Ureter (tissue), 1 donor: ENCODE measurements around the genes DPEP2 and DUS2.

DNA sequence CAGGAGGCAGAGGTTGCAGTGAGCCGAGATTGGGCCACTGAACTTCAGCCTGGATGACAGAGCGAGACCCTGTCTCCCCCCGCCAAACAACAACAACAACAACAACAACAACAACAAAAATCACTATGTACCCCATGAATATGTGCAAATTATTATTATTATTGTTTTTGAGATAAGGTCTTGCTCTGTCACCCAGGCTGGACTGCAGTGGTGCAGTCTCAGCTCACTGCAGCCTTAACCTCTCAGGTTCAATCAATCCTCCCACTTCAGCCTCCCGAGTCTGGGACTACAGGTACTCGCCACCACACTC, 3.4 kb downstream of the DPEP2 start:
- PRO-cap, result no peak

DNA sequence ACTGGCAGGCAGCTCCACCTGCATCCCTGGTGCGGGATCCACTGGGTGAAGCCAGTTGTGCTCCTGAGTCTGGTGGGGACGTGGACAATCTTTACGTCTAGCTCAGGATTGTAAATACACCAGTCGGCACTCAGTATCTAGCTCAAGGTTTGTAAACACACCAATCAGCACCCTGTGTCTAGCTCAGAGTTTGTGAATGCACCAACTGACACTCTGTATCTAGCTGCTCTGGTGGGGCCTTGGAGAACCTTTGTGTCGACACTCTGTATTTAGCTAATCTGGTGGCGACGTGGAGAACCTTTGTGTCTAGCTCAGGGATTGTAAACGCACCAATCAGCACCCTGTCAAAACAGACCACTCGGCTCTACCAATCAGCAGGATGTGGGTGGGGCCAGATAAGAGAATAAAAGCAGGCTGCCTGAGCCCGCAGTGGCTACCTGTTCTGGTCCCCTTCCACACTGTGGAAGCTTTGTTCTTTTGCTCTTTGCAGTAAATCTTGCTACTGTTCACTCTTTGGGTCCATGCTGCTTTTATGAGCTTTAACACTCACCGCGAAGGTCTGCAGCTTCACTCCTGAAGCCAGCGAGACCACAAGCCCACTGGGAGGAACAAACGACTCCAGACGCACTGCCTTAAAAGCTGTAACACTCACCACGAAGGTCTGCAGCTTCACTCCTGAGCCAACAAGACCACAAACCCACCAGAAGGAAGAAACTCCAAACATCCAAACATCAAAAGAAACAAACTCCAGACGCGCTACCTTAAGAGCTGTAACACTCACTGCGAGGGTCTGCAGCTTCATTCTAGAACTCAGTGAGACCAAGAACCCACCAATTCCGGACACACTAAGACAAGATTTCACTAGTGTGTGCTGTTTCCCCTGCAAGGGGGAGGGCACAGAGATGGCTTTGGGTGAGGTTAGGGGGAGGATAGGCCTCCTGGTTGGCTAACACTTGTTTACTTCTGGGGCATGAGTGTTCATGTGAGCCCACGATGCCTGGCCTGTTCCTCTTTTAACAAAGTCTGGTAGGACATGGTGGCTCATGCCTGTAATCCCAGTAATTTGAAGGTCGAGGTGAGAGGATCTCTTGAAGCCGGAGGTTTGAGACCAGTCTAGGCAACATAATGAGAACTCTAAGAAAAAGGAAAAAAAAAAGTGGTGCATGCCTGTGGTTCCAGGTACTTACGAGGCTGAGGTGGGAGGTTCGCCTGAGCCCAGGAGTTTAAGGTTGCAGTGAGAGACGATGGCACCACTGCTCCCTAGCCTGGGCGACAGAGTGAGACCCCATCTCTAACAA, at the start of gene DPEP2:
Gene DPEP2 (minus strand): TSS at position 870 of the 1,298 bp plus-strand sequence.
- PRO-cap, result unidirectional peak, plus-strand start at position 432 of the sequence

DNA sequence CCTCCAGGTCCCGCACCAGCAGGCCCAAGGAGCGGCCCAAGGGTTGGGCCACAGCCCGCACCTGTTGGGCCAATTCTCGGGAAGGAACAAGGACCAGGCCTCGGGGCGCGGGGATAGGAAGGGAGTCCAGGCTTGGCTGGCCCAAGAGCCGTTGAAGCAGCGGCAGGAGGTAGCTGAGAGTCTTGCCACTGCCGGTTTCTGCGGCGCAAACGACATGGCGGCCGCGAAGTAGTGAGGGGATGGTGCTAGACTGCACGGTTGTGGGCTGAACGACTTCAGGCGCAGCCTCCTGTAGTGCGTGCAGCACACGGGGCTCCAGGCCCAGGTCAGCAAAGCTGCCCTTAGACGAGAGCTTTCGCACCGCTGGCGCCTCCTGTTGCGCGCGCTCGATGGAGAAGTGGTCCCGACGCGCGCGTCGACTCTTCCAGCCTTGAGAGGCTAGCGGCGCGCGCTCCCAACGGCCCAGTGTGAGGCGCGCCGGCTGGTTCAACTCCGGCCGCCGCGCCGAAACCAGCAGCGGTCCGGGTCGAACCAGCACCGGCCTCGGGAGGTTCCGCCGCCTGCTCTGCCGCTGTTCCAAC, 454 bp downstream of the DDX28 start:
- PRO-cap, result no peak

DNA sequence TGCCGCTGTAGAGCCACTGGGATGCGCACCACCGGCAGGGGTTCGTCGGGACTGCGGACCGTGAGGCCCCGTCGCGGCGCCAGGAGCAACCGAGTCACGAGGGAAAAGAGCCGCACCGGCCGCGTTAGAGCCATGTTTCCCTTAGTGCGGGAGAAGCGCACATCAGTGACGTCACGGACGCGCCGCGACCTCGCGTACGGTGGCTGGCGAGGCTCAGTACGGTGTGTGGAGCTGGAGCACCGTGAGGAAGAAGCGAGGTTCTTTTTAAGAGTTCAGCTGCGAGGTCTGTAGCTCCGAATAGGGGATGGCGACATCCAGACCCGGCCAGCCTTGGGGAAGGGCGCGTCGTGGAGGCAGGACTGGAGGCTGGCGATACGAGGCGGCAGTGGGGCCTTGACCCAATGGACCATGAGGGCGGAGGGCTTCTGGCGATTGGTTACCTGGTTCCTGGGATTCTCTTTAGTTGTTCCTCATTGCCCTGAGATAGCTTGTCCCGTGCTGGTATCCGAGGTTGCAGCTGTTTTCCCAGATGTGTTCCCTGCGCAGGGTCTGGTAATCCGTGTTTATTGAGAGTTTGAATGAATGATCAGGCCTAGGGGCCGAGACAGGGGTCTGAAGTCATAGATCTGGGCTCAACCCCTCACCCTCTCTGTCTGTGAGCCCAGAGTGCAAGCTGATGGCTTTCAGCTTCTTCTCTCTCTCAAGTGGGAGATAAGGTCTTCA, at the start of gene DUS2:
Gene DUS2 (plus strand): TSS at position 216 of the 723 bp plus-strand sequence.
- PRO-cap, result bidirectional peak, plus-strand start at position 197 of the sequence, minus-strand start at position 143 of the sequence

GRCh38 chr16:68065686-68066260, 19.4 kb upstream of the NFATC3 start:
- PRO-cap, result no peak

GRCh38 chr16:68072280-68072949, 12.8 kb upstream of the NFATC3 start:
- PRO-cap, result no peak

DNA sequence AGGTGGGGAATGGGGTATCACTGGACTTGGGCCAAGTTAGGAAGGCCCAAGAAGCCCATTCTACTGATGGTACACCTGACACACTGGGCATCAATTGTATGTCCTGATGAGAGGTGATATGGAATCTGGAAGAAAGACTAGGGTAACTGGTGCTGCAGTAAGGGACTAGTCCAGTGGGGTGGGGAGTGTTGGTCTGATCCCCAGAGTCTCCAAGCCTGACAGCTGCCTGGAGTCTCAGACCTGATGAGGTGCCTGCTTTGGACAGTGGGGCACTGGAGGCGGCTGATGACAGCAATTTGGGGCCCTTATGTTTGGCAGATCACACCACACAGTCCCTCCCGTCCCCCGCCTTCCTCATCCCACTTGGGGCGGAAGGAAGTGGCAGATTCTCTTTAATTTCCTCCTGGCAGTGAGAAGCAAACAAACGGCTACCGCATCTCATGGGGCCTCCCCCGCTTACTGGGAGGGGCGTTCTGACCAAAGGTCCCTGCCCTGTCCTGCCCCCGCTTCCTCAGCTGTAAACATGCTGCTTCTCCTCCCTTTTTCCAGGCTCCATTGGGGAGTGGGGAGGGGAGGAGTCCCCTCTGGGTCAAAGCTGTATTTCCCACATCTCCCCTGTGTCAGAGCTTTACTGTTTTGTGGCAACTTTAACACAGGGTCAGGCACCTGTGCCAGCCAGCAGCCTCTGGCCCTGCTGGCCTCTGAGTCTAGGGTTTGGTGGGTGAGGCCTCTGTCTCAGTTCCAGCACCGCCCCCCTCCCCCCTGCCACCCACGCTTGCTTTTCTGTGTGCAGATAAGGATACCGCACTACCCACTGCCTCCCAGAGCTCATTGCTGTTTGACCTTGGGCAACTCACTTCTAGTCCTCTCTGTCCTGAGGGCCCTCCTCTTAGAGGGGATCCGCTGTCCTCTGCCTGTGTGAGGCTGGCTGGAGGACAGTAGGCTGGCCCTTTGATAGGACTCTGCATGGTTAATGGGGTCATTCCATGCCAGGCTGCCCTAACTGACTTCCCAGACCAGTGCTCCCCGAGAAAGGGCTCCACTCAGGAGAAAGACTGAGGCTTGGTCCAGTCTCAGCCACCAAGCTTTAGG, 5.4 kb upstream of the NFATC3 start:
- PRO-cap, result unidirectional peak, minus-strand start at position 352 of the sequence

DNA sequence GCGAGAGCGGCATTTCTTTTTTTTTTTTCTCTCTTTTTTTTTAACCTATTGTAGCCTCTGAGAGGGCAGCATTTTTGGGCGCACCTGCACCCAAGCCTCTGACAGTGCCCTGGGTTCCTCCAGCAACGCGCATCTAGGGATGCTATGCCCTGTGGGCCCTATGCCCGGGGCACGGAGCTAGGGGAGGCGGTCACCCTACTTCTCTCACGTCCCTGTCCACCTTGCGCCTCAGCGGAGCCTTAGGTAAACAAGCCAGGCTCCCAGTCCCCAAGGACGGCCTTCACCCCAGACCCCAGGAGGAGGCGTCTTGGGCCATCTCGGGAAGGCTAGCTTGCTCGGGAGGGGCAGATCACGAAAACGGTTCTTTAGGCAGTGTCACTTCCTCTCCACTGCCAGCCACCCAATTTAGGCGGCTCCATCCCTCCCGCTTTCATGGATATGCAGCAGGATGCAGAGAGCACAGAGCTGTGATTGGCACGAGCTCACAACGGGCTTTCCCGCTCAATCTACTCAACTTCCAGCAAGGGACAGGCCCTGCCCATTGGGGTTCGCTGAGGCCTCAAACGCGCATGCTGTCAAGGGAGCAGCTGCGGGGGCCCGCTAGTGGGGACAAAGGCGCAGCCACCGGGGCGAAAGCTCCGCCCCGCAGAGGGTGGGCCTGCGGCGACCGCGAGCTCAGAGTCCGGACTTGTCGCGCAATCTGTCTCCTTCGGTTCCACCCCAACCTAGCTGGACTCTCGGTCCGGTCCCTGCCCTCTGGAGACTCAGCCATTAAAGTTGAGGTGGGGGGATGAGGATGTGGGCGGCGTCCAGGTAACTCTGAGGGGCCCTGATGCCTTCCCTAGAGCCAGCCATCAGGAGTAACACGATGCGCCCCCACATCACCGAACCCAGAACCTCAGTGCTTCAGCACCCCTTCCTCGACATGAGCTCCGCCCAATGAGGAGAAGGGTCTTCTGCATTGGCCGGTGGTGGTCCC, 768 bp upstream of the NFATC3 start:
- PRO-cap, result bidirectional peak, plus-strand start at position 661 of the sequence, minus-strand start at position 543 of the sequence

- PRO-cap, result no peak
These were observed 5.8 kb downstream of the ESRP2 start for GRCh38 chr16:68230127-68230620.

- PRO-cap, result bidirectional peak, plus-strand start at chr16:68237862, minus-strand start at chr16:68237622
These were observed 1.9 kb upstream of the ESRP2 start for GRCh38 chr16:68237759-68238252.

DNA sequence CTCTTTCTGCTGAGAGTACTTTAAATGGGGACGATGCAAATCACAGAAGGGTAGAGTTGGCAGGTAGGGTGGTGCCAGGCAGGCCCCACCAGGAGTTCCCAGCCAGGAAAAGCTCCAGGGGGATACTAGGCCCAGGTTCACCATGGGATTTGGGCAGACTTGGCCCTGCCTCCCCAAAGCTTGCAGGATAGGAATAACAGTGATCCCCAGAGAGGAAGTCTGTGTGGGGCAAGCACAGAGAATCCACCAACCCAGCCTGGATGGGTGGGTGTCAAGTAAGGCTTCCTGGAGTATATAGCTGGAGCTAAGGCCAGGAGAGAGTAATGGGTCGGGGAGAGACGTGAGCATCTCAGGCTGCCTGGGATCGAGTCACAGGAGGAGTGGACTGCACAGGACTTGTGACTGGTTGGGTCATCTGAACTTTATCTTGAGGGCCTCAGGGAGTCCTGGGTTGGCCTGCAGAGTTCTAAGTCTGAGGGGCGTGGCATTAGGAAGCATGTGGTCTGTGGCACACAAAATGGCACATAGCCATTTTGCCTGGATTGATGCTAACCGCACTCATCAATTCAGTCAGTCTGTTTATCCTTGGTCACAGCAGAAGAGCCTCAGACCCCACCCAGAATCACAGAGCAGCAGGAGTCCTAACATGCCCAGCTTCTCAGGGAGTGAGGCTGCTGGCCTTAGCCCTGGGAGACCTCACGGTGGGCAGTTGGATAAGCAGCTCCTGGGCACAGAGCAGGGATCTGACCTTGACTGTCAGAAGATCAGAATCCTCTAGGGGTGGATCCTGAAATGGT, 1.5 kb downstream of the PLA2G15 start:
- PRO-cap, result no peak

DNA sequence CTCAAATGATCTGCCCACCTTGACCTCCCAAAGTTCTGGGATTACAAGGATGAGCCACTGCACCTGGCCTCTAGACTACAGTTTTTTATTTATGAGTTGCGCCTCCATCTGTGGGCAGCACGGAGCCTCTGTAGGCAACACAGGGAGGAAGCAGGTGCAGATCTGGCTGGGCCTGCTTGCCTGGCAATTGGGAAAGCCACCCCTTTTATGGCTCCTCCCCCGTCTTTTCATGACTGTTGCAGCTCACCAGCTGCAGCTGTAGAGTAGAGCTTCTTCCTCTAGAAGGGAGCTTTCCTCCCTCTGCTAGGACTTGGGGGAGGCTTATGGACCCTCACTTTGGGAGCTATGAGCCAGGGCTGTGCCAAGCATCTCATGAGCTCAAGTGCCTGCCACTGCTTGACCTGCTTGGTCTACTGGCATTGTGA, 7.1 kb upstream of the SLC7A6 start:
- PRO-cap, result no peak

- PRO-cap, result no peak
These were observed 5.1 kb upstream of the SLC7A6 start for GRCh38 chr16:68258810-68260121.

DNA sequence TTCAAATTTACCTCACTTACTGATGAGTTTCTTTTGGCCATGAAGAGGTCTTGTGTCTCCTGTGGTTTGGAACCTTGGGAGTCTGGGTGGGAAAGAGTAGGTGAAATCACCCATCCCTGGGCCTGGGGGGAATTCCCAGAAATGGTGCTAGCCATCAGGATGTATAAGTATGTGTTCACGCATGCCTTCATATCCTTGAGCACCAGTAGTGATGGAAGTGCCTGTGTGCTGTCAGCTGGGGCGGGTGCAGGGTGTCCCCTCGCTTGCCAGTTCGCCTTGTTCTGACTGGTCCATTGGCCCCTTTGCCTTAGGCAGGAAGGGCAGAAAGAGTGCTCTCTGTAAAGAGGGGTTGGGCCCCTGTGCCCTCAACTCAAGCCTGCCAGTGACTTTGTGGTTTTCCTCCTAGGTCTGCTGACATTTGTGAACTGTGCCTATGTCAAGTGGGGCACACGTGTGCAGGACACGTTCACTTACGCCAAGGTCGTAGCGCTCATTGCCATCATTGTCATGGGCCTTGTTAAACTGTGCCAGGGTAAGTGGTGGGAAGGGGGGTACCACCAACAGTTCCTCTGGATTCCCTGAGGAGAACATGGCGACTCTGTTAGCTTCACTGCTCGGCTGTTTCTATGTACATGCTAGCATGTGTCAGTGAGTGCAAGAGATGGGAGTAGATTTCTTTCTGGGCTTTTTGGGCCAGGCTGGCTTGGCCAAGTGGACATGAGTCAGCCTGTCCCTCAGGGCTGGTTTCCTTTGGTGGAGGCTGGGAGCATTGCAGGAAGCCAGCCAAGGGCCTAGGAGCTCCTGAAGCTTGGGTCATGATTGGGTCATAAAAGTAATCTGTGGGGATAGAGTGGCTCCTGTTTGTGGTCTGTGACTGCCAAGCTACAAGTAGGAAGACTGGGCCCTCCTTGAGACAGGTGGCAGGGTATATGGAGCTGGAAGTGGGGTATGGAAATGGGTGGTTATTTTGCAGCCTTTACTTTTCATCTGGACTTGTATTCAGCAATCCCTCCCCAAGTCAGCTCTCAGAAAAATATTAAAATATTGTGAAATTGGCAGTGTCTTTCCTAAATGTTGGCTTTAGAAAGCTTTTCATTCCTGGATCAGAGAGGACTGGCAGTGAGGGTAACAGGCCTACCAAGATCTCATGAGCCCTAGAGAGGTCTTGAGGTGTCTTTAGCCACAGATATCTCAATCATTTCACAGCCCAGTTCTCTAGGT, 23.0 kb downstream of the SLC7A6OS start:
- PRO-cap, result no peak

DNA sequence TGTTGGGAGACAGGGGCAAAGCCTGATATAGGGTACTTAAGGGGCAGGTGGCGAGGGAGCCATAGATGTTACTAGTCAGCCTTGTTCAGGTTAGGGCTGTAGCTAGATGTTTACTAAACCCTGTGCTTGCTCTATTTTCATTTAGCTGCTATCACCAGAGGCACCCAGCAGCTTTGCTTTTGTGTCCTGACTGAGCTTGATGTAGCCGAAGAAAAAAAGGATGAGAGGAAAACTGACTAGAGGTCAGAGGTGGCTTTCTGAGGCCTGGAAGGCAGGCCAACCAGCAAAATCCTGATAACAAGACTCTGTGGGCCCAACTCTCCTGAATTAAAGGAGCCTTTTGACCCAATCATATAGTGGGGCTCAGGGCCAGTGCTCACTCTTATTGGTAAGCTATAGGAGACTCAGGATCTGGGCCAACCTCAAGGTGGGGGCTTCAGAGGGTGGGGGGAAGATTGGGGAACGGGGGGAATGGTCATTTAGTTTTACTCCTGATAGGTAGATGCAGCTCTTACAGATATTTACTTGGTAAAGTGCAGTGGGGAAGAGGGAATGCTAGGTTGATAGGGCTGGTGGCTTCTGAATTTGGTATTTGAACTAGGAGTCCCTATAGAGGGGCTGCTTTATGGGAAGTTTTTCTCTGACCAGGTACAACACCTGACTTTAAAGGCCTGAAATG, 13.5 kb downstream of the SLC7A6OS start:
- PRO-cap, result no peak

- PRO-cap, result no peak
These were observed 22.3 kb upstream of the SMPD3 start for GRCh38 chr16:68470387-68471152.

DNA sequence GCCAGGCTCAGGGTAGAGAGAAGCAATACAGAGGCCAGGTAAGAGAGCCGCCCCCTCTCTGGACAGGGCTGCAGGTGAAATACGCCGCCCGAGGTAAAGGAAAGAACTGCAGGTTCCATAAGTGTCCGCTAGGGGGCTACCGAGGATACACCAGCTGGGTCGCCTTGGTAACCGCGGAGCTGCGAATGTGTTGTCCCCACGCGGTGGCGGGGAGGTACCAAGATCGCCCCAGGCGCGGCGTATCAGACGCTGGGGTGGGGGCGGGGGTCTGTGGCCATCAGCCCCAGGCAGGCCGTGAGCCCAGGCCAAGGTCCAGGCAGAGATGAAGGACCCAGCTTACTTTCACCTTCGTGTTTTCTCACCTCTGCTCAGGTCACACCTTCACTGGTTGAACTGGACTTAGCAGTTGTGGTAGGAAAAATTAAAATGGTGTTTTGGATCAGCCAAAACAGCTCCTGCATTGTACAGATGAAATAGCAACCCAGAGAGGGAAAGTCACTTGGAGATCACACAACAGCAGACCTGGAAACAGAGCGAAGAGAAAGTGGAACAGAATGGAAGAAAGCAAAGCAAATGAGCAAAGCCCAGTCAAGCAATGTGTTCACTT, 18.3 kb upstream of the ZFP90 start:
- PRO-cap, result no peak

DNA sequence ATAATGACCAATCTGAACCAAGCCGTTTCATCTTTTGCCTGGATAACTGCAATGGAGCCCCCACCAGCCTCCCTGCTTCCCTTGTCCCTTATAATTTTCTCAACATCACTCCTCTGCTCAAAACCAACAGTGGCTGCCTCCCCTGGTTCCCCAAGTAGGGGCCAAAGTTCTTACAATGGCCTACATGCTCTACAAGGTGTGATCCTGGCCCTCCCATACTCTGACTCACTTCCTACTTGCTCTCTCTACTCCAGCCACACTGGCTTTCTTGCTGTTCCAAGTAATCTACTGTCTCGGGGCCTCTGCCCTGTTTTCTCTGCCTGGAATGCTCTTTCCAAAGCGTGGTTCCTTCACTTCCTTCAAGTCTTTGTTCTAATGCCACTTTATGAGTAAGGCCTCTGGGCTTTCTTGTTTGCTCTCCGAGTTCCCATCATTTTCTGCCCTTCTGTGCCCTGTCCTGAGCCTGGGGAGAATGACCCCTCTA, 4.2 kb upstream of the CDH3 start:
- PRO-cap, result no peak

- PRO-cap, result no peak
These were observed 904 bp upstream of the CDH3 start for GRCh38 chr16:68644278-68644534.

GRCh38 chr16:68658250-68659119, 13.4 kb downstream of the CDH3 start:
- PRO-cap, result no peak